GM23248 (cell line): ENCODE measurements around a stretch of chr7.

DNA sequence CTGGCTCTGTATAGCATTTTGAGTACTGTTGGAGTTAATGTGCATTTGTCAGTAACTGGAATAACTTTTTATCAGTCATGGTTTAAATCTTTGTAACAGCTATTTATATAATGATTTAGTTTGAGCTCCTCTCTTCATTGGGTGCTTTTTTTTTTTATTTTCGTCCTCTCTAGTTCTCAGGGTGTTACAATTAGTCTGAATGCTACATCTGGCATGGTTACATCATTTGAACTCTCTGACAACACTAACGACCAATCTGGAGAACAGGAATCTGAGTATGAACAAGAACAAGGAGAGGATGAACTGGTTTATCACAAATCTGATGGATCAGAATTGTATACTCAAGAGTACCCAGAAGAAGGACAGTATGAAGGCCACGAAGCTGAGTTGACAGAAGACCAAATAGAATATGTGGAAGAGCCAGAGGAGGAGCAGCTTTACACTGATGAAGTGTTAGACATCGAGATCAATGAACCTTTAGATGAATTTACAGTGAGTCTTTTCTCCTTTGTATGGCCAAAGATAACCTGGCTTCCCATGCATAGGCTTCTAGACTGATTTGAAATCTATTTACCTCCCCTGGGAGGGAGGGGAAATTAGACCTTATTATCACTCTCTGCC lies 36.1 kb downstream of the RBM33 start:
- RAMPAGE, long total RNA, result no peak

GRCh38 chr7:155809597-155809972 lies 2.7 kb downstream of the SHH start:
- RAMPAGE, long total RNA, result no peak

GRCh38 chr7:156545135-156545619 lies 95.4 kb upstream of the RNF32 start:
- RAMPAGE, long total RNA, result no peak

DNA sequence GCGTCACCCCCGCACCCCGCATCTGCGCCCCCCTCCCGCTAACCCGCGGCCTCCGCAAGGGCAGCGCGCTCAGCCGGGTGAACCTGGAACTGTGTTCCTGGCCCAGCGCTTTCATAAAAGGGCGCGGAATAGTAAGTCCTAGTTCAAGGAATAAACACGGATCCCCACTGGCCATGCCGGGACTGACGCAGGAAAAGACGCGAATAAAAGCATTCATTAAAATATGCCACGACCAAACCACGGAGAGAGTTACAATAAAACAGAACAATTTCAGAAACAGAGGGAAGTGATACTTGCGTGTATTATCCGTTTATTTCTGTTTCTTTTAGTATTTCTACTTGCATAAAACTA lies 23.6 kb upstream of the RNF32 start:
- RAMPAGE, long total RNA, result no peak

- RAMPAGE, long total RNA, result no peak
Measured at GRCh38 chr7:156639529-156640353, 833 bp upstream of the RNF32 start.

DNA sequence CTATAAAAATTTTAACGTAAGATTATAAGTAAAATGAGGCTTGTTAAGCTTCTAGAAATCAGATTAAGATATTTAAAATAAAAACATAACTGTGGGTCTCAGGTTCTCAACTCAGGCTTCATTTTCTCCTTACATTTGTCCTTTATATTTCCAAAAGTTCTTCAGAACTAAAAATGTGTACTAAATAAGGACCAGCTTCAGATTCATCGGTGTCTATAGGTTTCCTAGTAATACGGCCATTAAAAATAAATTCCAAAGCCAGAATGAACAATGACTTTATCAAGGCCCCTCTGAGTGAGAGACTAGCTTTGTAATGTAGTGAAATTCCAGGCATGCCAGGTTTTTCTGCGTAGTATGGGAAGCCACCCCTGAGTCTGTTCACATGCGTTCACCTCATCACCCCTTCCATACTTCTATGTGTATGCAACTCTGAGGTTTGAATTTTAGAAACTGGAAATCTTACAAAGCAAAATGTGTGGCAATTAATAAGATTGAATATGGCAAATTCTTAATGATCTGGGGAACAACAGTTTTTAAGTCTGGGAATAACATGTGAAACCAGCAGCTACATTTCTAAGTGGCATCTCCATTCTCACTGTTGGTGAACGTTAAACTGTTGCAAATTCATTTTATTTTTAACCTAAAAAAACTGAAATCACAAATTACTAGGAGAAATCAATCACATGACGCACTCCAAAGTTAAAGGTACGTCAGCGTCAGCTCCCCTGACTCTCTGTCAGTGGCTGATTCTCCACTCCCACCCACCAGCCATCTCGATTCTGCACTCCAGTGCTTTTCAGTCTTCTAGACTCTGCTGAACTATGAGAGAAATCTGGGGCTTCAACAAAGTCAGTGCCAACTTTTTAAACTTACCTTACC lies 24.6 kb downstream of the RNF32 start:
- RAMPAGE, long total RNA, result no peak

DNA sequence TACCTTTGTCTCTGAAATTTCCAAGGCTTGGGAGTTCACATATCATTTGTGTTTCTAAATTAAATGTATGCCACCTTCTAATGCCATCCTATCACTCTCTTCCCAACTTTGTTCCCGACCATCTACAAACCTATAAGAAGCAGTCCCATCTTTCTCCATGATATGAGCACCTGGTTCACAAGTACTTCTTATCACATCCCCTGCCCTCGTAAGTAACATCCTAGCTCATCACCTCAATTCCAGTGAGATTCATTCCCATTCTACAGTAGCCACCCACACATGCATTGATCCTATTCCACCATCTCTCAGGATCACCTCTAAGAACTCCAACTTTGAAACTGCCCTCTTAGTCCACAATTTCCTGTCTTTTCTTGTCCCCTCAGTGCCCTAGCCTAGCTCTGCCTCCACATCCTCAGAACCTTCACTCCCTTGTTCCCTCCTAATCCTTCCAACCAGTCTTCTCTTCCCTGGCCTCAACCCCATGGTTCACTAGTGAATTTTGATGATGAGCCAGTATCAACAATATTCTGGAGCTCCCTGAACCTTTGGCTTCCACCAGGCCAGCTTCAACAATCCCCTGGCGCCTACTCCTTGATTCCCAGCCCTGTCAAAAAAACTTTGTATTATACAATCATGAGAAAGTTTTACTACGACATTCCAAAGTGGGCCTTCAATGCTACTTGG lies 116.6 kb downstream of the LMBR1 start:
- RAMPAGE, long total RNA, result no peak

- RAMPAGE, long total RNA, result no peak
Measured at GRCh38 chr7:156818152-156818618, 74.8 kb downstream of the LMBR1 start.

GRCh38 chr7:157013921-157014335 lies 3.5 kb upstream of the MNX1 start:
- RAMPAGE, long total RNA, result no peak

- RAMPAGE, long total RNA, result no peak
Measured at GRCh38 chr7:157151490-157152419, 13.0 kb downstream of the UBE3C start.

DNA sequence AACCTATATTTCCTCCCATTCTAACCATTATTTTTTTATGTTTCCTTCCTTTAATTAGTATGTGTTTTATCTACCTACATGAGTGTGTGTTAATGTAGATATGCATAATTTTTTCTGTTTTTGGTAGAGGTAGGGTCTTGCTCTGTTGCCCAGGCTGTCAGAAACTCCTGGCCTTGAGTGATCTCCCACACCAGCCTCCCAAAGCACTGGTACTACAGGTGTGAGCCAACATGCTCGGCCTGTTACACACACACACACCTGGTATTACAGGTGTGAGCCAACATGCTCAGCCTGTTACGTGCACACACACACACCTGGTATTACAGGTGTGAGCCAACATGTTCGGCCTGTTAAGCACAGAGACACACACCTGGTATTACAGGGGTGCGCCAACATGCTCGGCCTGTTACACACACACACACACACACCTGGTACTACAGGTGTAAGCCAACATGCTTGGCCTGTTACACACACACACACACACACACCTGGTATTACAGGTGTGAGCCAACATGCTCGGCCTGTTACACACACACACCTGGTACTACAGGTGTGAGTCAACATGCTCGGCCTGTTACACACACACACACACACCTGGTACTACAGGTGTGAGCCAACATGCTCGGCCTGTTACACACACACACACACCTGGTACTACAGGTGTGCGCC lies 72.8 kb upstream of the DNAJB6 start:
- RAMPAGE, long total RNA, result no peak

DNA sequence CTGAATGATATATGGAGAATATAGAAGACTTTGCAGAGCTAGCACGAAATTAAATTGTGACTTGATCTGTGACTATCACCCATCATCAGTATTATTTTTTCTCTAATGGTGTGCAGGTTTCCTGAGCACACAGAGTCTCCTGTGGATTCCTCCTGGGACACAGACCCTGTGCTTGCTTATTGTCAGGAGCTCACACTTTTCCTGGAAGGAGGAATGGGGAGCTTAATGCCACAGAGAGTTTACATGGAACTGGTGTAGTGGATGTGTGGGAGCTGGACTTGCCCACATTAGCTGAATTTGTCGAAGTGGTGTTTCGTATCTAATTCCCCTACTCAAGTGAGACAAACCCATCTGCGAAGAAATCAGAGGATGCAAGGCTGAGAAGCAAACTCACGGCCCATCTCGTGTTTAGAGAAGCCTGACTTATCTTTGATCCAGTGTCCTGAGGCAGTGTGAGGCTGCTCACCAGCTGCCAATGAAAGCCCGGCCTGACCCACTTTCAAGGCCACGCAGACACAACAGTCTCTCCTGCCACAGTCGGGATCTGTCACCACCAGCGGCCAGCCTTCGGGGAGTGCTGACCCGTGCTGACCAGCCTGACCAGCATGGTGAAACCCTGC lies 7.6 kb upstream of the DNAJB6 start:
- RAMPAGE, long total RNA, result no peak

DNA sequence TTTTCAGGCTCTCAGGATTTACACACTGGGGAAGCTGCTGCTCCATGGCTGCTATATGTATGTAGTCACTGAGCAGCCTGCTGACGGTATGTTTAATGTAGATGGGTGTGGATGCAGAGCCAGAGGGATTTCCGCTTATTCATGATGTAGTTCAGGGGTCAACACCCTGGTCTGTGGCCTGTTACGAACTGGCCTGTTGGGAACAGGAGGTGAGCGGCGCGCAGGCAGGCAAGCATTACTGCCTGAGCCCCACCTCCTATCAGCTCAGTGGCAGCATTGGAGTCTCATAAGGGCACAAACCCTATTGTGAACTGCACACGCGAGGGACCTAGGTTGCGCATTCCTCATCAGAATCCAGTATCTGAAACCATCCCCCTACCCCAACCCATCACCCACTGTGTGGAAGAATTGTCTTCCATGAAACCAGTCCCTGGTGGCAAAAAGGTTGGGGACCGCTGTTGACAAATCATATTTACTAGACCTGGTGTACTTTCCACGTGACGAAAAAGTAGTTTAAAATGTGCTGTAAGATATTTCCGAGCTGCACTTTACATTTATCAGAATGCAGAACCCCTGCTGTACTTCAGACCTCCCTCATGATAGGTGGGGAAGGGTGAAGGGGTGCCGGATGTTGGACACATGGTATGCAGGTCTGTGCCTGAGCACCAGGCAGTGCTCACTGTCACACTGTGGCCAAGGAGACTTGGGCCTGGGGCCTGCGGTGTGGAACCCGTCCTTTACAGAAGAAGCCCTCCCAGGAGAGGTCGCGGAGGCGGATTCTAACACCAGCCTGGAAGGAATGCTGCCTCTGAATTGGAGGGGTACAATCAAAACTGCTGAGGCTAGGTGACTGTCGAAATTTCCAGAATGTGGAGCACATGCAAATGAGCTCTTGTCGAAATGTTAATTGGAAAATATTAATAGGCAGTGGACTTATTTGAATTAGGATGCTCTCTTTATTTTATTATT lies 34.3 kb downstream of the DNAJB6 start:
- RAMPAGE, long total RNA, result no peak

- RAMPAGE, long total RNA, result no peak
Measured at GRCh38 chr7:157390200-157391140, 53.7 kb downstream of the DNAJB6 start.

DNA sequence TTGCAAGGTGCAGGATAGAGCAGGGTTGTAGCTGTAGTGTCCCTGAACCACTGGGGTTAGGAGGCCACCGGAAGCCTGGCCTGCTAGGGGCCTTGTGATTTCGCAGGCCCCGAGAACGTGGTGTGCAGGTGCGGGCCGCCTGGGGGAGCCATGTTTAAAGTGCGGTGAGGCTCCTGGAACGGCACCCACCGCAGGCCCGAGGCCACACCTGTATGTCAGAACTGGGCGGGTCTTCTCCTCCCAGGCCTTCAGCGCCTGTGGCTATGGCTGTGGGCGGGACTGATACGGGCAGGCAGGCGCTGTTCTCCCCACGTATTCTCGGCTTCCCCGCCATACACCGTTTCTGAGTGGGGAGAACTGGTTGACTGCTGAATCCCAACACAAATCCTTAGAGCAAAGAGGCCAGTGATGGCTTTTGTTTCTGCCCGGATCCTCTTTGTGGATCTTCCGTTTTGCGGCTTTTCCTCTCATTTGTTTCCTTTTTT lies 74.8 kb downstream of the DNAJB6 start:
- RAMPAGE, long total RNA, result no peak

DNA sequence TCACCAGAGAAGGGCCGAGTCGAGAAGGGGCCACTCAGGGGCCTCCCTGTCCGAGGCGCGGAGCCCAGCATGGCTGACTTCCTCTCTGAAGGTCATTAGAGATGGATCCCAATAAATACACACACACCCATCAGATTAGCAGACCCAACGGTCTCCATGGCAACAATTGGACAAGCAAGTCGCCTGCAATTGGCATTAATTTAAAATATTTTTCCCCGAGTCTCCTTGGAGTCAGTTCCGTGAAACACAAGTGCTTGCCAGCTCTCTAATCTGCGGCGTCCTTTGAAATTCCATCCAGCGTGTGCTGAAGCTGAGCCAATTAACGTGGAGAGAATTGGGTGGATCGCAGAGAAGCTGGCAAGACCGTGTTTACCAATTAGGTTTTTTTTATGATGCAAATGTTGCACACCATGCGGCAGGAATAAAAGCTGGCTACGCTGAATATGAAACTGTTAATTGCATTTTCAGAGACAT lies 571.2 kb downstream of the PTPRN2 start:
- RAMPAGE, long total RNA, result no peak

- RAMPAGE, long total RNA, result no peak
Measured at GRCh38 chr7:158317620-158318302, 269.9 kb downstream of the PTPRN2 start.

DNA sequence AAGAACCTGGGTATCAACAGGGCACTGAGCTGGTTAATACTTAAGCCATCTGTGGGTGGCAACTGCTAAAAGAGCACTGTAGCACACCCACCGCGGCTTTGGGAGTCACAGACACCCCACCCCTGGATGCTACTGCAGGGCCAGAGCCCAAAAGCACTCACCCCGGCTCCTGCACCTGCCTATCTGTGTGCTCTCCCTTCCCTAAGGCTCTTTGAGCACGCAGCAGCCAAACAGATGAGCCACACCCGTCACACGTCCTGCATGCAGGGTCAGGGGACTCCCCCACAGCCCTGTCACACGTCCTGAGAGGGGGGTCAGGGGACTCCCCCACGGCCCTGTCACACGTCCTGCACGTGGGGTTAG lies 211.7 kb downstream of the PTPRN2 start:
- RAMPAGE, long total RNA, result no peak

- RAMPAGE, long total RNA, result no peak
Measured at GRCh38 chr7:158785769-158786339, 43.5 kb downstream of the ESYT2 start.

- RAMPAGE, long total RNA, result no peak
Measured at GRCh38 chr7:159093591-159094395, 50.9 kb downstream of the VIPR2 start.